ENCODE measurements around the gene KRT6A.

DNA sequence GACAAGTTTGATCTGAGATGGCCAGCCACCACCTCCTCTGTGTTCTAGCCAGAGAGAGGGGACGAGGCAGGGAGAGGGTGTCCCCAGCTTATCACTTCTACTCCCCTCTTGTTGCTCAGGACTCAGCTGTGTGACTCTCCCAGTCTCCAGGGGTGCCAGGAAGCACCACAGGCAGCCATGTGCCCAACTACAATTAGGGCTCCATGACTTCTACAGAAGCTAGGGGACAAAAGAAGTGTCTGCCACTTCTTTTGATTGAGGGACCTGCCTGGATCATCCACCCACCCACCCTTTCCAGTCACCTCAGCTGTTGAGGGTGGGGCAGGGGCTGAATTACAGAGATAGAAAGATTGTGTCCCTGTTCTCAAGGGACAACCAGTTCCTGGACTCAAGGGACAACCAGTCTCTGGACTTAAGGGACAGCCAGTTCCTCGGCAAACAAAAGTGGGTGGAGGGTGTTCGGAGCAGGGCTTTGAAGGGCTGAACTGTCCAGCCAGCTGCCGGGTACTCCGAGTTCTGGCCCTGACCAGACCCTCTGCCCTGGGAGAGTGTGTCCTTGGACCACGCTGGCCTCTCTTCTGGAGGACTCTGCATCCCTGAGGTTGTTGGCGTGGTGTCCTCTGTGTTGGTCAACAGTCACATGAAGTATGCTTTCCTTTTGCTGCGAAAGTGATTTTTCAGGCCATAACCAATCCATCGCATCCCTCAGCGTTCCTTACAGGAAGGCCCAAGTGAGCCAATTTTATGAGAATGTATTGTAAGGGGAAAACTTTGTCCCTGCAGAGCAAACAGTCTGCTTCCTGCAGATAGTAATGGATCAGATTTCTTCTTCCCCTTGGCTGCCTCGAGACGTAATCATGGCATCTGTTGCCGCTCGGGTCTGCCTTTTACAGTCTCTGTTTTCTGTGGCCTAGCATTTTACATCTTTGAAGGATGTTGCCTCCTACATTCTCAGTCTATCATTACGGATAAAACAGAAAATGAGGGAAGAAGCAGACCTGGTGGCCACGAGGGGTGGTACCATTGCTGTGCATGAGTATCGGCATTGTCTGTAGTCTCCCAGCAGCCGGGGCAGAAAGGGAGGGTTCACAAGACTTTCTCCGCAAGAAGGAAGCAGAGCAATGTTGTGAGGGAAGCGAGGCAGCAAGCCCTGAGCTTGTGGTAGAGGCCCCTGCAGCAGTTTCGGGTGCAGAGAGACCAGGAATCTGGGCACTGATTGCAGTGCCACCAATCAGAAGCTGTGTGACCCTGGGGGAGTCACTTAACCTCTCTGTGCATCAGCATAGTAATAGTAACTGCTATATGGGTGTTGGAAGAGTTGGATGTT is 47.2 kb downstream of the SMIM41 start:
- PRO-cap, result no peak

DNA sequence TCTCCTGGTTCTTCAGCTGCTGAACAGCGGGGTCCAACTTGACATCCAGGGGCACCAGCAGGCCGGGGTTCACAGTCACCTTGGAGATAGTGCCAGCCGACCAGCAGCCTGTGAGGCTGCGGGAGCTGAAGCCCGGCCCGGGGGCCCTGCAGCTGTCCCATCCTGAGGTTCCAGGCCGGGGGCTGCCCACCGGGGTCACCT is 261 bp downstream of the KRT80 start:
- PRO-cap, result no peak

- PRO-cap, result no peak
These were observed 6.0 kb upstream of the KRT80 start for GRCh38 chr12:52197607-52198435.

DNA sequence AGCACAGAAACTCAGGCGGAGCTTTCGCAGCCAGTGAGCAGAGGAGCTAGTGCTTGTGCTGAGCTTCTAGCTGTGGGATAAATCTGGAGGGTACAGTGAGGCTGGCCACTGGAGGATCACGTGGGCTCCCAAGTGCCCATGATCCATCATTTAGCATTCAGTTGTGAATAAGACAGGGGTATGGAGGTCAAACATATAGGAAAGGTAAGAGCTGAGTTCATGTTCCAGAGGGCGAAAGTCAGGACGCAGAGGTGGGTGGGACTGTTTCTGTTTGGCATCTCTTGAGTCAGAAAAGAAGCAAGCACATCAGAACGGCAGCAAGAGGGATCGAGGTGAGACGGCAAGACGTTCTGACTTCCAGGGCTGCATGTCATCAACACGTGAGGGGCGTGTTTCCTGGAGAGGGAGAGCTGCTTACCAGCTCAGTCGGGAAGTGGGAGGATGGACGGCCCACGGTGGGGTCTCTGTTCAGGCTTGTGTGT is 16.8 kb upstream of the KRT80 start:
- PRO-cap, result no peak

DNA sequence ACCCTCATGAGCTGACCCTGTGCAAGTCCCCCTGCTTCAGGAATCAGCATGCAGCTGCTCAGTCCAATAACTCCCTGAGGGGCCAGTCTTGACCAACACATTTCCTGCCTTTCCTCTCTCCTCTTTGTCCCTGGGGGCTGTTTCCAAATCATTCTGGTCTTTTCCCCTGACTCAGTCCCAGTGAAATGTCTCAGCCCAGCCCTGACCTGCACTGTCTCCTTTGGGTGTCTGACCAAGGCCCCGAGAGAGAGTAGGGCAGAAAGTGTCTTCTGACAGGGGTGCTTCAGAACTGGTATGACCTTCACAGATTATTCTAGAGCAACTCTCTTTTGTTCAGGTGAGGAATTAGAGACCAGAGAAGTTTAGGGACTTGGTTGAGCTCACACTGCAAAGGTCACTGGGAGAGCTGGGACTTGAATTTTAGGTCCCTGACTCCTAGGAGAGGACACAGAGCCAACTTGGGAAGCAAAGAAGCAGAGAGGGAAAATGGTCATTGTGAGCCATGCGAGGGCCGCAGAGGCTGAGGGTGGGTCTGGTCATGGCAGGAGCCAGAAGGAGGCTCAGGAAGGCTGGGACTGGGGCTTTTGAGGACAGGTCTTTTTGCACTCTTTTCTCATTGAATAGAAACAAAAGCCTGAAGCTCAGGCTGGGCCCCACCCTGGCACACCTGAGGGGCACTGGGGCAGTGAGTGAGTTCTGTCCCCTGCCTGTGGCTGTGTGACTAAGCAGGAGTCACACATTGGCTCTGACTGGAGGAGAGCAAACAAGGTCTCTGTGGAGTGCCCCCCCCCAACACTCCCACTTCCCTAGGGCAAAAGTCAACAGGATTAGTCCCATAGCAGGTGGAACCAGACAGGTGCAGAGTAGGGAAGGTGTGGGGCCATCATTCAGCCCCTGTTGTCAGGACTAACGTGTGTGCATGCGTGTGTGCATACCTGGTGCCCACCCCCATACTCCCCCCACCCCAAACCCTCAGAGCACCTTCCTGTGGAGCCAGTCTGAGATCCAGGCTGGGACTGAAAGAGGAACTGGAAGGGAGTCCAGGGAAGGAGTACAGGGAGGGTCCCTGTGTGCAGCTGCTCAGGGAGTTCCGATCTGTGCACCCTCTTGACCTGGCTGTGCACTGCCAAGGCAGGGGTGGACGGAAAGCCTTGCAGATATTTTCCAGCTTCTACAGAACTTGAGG is 2.8 kb downstream of the KRT7 start:
- PRO-cap, result no peak

DNA sequence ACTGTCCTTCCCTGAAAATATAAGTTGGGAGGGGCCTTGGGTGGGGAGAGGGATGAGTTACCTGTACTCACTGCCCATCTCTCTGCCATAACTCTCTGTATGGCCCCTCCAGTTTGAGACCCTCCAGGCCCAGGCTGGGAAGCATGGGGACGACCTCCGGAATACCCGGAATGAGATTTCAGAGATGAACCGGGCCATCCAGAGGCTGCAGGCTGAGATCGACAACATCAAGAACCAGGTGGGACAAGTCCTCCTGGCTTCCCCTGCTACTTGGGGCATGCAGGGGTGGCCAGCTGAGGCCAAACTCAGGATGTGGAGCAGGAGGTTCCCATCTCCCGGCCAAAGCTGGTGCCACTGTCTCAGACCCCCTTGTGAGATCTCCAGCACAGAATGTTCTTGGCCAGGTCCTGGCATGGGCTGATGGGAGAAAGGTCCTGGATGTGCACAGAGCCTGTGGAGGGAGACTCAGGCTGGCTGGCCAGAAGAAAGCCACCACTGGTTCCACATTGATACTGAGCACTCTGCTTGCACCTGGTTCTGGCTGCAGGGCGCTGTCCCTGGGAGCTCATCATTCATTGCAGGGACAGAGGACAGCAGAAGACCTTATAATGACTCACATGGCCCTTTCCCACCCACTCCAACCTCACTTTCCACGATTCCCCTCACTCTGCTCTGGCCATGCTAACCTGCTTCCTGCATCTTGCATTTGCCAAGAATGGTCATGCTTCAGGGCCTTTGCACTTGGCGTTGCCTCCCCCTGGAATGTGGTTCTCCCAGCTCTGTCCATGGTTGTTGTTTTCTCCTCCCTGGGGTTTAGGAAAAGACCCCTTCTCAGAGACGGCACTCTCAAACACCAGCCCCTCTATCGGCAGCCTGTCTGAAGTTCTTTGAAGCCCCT is 10.1 kb downstream of the KRT7 start:
- PRO-cap, result no peak

GRCh38 chr12:52346609-52347064 is 20.6 kb downstream of the KRT85 start:
- PRO-cap, result no peak

DNA sequence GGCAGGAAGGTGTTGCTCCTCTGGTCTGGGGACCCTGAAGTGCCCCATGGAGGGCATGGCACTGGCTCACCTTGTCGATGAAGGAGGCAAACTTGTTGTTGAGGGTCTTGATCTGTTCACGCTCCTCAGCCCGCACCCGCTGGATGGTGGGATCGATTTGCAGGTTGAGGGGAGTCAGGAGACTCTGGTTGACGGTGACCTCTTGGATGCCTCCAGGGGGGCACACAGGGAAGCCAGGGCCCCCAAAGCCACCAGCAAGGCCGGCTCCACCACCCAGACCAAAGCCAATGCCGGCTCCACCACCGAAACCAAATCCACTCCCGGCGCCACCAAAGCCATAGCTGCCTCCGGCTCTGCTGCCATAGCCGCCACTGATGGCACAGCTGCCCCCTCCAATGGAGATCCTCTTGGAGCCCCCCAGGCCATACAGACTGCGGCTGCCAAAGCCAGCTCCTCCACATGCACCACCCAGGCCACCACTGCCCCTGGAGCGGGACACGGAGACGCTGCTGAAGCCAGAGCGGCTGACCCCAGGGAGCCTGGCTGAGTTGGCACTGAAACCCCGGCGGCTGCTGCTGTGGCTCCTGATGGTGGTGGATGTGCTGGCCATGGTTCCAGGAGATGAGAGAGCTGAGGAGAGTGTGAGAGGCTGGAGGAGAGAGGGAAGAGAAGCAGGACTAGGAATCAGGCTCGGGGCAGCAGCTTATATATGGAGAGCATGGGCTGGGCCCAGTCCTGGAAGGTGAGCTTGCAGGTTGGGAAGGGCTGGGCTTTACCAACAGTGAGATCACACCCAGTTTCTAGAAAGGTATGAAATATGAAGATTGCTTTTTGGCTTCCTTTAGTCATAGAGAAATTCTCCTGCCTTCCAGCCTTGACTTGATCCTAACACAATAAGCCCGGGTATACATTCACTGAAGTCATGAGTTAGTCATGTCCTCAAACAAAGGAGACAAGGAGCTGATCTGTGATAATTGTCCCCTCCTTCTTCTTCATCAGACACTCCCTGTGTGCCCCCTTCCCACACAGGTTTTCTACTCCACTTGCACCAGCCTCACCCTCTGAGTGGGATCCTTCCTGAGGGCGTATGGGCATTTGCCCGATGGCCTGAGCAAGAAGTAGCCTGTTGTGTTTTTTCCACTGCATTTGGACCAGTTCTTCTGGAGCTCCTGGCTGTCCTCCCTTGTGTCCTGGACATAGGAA is at the start of gene KRT6A:
TSS of gene KRT6A (minus strand) at position 679 of the 1,203 bp plus-strand sequence.
- PRO-cap, result no peak

DNA sequence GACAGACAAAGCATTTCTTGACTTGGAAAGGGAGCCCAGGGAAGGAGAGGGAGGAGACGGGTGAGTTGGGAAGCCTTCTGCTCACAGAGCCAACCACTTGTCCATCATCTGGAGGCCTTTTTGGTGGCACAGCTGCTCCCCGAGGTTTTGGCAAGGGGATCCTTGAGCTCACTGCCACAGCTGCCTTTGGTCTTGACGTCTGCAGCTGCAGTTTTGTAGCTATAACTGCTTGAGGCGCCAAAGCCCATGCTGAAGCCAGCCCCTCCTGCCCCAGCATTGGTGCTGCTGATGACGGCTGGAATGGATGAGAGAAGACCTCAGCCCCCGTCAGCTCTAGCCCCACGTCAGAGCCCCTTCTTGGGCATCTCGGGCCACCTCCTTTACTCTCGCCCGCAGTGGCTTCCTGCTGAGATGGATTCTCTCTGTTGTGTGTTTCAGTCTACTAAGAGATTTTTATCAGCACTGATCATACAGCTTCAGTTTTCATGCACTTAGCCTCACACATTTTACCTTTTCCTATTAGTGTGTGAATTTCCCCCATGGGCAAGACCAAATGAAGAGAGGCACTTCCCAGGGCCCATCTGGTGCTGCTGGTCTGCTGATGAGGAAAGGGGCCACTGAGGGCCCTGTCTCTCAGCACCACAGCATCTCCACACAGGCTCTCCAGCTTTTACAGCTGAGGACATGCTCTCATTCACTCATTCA is 12.4 kb upstream of the KRT74 start:
- PRO-cap, result bidirectional peak, plus-strand start at position 445 of the sequence, minus-strand start at position 173 of the sequence

DNA sequence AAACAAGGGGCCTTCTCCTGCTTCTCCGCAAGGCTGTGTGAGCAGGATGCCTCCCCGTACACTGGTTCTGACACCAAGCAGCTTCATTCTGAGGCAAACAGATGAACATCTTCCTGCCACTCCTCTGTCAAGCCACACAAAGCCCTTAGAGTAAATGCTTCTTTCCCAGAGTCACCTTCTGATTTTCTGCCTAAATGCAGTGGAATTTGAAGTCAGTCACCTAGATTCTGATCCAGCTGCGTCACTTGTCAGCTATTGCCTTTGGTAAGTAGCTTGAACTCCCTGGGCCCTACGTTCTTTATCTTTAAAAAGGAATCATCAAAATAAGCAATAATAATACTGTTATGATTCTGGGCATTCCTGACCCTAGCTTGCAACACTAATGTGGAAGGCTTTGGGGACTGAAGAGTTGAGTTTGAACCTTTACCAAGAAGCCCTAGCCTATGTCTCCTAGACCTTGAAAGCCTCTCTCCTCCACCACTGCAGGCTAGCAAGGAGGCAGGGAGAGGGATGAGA is 5.7 kb downstream of the KRT73 start:
- PRO-cap, result bidirectional peak, plus-strand start at position 119 of the sequence, minus-strand start at position 90 of the sequence

DNA sequence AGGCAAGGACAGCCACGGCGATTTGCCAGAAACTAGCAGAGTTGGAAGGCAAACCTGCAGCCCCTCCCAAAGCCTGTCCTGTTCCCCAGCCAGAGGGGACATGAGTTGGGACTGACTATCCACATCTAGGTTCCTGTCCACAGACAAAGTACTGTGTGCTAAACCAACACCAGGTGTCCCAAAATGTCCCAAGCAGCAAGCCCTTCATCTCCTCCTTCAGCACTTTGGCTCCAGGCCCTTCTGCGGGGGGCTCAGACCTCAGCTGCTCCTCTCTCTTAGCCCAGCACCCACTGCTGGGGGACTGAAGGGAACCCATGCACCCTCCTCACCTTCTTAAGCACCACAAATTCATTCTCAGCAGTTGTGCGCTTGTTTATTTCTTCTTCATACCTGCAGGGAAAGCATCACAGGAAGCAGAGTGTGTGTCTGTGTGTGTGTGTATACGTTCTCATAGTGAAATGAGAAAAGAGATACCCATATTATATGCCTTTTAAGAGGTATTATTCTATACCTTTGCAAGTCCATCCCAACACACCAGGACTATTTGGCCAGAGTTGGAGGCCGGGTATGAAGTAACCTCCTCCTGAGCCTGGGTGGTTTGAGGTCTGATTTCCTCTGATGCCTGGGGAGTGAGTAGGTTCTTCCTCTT is 3.3 kb downstream of the KRT73 start:
- PRO-cap, result unidirectional peak, minus-strand start at position 356 of the sequence; bidirectional peak, plus-strand start at position 387 of the sequence, minus-strand start at position 356 of the sequence

GRCh38 chr12:52713966-52715091 is 11.0 kb upstream of the KRT77 start:
- PRO-cap, result no peak

GRCh38 chr12:52847701-52848277 is 1.0 kb downstream of the KRT78 start:
- PRO-cap, result no peak

- PRO-cap, result no peak
These were observed 8.2 kb downstream of the KRT8 start for GRCh38 chr12:52896564-52897106.

DNA sequence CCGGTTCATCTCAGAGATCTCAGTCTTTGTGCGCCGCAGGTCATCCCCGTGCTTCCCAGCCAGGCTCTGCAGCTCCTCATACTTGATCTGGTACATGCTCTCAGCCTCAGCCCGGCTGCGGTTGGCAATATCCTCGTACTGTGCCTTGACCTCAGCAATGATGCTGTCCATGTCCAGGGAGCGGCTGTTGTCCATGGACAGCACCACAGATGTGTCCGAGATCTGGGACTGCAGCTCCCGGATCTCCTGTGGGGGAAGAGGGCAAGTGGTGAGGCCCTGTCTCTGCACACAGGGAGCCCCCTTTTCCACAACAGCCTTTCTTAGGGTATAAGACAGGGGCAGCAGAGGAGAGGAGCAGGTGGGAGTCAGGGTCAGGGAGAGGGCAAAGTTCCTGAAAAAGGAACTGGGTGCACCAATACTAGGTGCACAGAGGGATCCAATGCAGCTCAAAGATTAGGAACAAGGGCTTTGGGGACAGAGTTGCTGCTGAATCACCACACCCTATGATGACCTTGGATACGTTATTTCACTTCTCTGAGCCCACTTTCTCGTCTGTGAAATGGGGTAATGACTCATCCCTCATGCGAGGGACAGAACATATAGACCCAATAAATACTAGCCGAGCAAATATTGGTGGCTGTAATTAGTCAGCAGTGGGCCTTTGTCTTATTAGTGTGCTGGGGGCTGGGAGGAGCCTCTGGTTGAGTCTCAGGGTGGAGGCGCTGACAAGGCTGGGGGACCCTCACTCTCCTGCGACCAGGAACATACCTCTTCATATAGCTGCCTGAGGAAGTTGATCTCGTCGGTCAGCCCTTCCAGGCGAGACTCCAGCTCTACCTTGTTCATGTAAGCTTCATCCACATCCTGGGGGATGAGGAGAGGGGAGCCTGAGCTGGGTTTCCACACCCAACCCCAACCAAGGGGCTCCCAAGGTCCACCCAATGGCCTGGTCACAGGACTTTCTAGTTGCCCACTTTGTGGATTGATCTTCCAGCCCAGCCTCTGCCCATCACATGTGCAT is 4.7 kb downstream of the KRT8 start:
- PRO-cap, result no peak

DNA sequence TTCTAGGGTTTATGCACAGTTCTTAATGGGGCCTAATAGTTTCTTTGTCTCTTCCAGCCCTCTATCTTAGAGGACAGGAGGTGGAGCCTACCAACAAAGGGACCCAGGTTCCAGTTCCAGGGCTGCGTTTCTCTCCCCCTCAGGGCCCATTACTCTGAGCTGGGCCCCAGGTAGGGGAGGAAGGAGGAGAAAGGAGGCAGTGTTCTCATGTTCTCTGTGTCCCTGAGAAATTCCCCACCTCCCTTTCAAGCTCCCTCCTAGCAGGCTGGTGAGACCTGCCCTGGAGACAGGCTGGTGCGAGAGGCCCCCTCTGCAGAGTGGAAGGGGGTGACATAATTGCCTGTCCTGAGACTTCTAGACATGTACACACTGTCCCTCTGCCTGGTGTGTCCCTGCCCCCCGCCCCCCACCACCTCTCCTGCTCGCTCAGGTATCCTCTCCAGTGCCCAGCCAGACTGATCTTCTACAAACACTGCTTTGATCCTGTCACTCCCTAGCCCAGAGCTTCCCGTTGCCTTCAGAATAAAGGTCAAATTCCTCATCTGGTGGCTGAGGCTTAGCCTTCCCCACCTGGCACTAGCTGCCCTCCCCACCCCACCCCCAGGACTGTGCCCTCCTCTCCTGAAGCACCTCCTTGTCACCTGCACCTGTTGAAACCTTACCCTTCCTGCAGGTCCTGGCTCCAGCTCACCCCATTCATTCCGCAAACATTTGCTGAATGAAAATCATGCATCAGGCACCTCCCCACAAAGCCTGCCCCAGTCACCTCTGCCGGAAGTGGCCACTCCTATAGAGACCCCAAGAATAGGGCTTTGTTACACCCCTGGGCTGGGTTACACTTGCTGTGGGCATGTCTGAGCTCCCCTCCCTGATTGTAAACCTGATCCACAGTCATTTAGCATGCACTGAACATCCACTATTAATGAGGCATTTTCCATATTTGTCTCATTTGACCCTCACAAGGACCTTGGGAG is 21.2 kb upstream of the KRT8 start:
- PRO-cap, result no peak

- PRO-cap, result no peak
These were observed 11.7 kb upstream of the TNS2 start for GRCh38 chr12:53038125-53038573.

DNA sequence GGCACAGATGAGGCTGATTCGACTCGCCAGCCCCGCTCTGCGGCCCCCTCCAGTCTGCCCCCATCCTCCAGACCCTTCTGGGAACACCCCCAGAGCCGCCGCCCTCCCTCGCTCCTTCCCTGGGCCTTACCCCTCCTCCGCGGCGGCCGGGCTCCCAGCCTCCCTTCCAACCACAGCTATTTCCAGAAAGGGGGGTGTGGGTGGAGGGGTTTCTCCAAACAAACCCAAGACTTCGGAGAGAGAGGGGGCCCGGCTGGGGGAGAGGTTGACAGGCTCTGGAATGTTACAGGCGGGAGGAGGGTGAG is 2.1 kb upstream of the TNS2 start:
- PRO-cap, result bidirectional peak, plus-strand start at position 227 of the sequence, minus-strand start at position 56 of the sequence

GRCh38 chr12:53050785-53051471 is 1.1 kb downstream of the TNS2 start:
- PRO-cap, result bidirectional peak, plus-strand start at chr12:53051421, minus-strand start at chr12:53051233

GRCh38 chr12:53051472-53052264 is 1.8 kb downstream of the TNS2 start:
- PRO-cap, result no peak